ENCODE data around the genes C2orf66 and FTCDNL1.

- RRBS, result no CpG with 5 or more reads among the region's 2 CpGs
Observed at GRCh38 chr2:196276081-196276347, 104.6 kb upstream of the STK17B start.

DNA sequence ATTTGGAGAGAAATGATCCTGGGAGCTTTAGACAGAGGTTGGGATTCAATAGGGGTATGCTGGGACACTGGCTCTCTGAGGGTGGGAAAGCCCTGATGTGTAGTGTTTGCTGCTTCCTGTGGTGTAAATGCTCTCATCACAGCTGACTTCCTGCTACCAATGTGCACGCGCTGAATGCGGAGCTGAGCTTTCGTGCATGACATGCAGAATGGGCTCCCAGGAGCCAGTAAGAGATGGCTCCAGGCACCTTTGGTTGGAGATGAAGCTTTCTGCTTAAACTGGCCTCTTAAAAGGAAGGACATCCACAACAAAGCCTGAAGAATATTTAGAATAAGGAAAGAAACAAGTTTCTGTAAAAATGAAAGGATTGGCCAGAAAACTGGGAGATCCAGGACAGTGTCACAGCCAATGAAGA lies 177.9 kb downstream of the HECW2 start:
- RRBS, result no CpG with 5 or more reads among the region's 4 CpGs

- RRBS, result no CpG with 5 or more reads among the region's 4 CpGs
Observed at GRCh38 chr2:196641395-196641775, 1.9 kb downstream of the CCDC150 start.

DNA sequence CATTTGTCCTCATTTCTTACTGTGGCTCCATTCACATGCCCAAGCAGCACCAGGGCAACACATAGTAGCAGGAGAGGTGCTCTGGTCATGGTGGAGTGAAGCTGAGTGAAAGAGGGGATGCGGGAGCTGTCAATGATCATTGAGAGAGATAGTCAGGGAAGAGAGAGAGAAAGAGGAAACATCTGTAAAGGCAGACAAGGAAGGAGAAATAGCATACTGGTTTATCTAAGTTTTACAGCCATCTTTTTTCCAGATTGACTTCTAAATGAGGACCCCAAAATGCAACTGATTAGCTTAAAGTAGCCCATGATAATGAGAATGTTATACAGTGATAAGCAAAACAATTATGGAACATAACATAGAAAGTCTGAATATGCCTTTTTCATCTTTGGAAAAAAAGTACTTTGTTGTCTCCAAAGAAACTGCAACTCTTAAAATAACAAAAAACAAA lies at the start of gene C2orf66:
TSS of gene C2orf66 (minus strand) at position 108 of the 451 bp plus-strand sequence.
- RRBS, result no CpG with 5 or more reads among the region's 1 CpG

- RRBS, result no CpG with 5 or more reads among the region's 3 CpGs
Observed at GRCh38 chr2:196959948-196960407, 33.5 kb upstream of the PGAP1 start.

- RRBS, result no CpG with 5 or more reads among the region's 7 CpGs
Observed at GRCh38 chr2:196987606-196988516, 61.4 kb upstream of the PGAP1 start.

DNA sequence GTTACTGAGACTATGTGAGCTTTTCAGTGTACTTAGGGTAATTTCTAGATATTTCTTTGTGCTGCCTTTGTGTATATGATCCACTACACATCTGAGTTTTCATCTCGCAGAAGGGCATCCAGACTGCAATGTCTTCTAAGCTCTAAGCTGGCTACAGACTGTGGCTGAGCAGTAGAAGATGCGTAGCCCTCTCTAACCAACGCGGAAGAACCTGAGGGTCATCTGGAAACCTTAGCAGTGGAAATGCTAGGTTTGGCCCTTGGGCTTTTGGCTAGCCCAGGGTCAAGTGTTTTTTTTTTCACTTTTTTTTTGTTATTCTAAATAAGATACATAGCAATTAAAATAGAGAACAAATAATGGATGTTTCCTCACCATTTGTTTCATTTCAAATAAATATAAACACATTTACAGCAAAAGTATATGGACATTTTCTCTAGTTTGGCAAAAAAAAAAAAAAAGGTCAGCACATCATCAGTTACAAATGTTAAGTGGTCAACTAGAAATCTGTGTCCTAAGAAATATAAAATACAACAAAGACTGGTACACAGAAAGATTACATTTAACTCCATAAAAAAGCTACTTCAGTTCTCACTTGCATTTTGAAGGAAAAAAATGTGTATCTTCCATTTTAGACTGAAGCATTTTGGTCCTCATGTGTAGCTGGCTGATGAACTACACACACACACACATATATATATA lies 62.5 kb upstream of the PGAP1 start:
- RRBS, result no CpG with 5 or more reads among the region's 4 CpGs

- RRBS, result no CpG with 5 or more reads among the region's 5 CpGs
Observed at GRCh38 chr2:197077523-197077907, 151.0 kb upstream of the PGAP1 start.

DNA sequence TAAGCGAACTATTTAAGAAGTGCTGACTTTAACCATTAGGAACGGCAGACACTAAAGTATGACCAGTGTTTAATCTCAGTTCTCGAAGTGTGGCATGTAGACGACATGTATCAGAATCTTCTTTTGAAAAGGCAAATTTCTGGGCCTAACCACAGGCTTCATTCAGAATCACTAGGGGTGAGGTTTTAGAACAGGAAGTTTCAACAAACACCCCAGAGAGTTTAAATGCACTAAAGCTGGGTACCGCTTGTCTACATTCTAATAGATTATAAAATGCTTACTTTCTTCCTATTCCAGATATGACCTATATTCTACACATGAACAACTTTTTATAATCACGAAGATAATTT lies 180.2 kb downstream of the ANKRD44 start:
- RRBS, result no CpG with 5 or more reads among the region's 6 CpGs

DNA sequence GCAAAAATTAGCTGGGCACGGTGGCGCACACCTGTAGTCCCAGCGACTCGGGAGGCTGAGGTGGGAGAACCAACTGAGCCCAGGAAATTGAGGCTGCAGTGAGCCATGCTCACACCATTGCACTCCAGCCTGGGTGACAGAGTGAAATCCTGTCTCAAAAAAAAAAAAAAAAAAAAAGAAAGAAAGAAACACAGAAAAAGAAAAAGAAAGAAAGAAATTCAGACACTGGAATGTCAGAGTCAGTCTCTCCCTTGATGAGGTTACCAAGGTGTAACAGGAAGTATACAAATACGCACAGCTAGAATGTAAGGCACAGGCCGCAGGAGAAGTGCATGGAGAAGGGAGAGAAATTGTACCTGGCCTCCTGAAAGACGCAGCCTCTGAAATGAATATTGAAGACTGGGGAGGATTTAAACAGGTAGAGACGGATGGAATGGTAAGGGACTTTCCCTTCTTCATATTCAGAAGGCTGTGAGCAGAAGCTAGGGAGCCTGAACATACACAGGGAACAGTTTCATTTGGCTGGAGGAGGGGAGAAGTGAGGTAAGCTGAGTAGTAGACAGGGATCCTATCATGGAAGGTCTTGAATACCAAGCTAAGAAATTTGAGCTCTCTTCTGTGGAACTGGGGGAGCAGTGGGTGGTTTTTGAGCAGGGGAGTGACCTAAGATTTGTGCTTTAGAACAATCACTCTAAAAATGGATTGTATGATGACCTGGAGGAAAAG lies 112.8 kb downstream of the ANKRD44 start:
- RRBS, result no CpG with 5 or more reads among the region's 8 CpGs

DNA sequence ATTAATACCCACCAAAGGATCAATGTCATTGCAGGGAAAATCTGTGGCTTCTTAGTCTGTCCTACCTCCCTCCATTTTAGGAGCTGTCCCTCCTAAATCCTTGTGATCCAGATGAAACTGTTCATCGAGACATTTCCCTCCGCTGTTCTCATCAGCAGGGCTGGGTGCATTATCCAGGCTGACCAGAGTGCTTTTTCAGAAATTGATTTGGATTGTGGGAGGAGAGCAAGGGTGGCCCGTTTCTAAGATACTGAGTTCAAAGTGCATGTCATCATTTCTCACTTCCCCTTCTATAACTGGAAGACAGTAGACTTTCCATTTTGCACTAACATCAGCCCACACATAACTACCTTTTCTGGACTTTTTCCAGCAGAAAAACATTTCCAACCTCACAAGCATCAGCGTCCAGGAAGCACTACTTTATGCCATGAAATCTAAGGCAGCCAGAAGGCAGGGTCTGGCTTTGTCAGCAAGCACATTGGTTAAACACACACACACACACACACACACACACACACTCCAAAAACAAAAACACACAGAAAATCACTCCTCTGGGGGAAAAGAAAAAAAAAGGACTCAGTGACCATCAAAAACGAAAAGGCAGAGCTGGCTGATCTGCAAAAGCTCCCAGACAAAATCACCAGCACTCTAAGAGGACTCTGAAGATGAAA lies 94.1 kb downstream of the ANKRD44 start:
- RRBS, result no CpG with 5 or more reads among the region's 5 CpGs

GRCh38 chr2:197309610-197310545 lies 702 bp downstream of the ANKRD44 start:
- RRBS, result 1% methylated on average over 31 of the region's 86 CpGs

DNA sequence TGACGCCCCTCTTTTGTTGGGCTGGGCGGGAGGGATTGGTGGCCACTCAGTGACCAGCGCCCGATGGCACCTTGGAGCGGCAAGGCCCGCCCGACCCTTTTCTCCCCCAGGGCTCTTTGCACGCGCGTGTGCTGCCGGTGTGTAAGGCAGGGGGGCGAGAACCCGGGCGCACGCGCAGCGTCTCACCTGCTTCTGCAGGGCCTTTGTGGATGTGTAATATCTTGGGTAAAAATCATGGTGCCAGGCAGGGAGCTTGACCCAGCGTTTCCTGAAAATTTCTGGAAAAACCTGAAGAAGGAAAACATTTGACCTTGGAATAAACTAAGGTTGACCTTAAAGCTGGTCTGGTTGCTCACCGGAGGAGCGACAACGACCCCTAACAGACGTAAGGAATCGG lies 321 bp downstream of the HSPE1 start:
- RRBS, result no CpG with 5 or more reads among the region's 23 CpGs

- RRBS, result no CpG with 5 or more reads among the region's 4 CpGs
Observed at GRCh38 chr2:197503697-197504104, 3.5 kb downstream of the HSPE1 start.

GRCh38 chr2:197673010-197673469 lies 2.3 kb downstream of the RFTN2 start:
- RRBS, result 38% methylated on average over 2 of the region's 3 CpGs

DNA sequence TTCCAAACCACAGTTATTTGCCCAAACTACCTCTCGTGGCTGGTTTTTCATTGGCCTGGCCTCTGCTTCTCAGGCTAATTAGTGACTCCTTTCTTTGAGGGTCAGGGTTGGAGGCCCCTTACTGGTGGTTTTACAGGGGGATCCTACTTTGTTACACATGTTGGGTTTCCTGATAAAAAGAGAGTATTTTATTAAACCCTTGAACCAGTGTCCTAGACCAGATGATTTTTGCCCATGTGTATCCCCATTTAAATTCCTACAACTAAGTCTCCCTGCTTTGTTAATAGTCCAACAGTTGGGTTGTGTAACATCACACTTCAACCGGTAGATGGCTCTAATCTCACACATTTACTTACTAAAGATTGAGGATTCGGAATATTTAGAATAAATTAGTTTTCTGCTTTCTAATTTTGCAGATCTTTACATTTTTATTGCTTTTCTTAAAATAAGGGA lies 2.3 kb downstream of the MARS2 start:
- RRBS, result no CpG with 5 or more reads among the region's 3 CpGs

DNA sequence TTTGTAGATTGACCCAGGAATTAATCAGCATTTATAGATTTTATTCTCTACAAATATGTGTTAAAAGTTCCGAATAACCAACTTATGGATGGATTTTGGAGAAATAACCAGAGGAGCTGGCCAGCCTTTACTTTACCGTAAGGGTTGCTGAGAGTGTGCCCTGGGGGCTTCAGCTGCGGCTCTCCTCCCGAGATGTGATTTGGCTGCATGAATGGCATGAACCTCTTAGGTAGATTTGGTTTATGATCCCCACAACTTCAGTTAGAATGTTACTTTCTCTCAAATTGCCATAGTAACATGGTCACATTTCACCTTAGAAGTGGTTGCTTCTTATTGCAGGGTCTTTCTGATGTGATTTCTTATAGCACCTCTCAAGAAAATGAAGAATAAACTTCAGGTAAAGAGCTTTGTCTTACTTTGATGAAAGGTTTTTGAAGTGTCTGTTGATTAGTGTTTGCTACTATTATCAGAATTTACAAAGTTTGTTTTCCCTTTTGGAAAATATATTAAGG lies 5.6 kb downstream of the PLCL1 start:
- RRBS, result no CpG with 5 or more reads among the region's 4 CpGs

DNA sequence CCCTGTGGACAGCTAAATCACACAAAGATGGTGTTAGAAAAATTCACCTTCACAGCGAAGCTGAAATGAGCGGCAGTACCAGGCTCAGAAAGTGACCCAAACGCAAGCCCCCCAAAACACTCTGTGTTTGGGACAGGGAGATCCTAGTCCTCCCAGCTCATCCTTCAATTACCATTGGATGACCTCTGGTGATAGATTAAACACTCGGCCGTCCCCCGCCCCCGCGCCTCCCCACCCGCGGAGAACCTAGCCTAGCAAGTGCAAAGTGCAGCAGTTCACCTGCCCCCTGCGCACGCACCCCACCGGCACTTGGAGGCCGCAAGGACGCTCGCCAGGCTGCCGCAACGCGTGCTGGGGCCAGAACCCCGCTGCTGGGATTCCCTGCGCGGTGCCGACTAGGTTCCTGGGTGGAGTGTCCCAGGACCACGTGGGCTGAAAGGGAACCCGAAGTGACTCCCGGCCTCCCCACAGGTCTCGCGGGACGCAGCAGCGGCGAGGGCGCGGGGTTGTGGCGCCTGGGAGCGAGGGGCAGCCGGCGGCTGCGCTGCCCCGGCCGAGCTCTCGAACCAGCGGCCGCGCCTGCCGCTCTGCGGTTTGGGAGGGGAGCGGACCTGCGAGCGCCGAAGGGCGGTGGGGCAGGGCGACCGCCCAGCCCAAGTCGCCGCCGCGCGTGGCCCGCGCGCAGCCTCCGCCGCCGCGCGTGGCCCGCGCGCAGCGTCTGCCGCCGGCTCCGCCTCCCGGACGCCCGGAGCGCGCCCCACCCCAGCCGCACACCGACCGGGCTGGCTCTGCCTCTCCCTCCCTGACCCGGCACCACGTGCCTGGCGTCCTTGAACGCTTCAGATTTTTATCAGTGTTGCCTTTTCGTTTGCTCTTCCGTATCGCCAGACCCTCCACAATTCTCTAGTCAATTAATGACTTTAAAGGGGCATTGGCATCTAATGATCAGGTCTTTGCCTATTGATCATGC lies at the start of gene FTCDNL1:
TSS of gene FTCDNL1 (minus strand) at position 732 of the 970 bp plus-strand sequence.
- RRBS, result 2% methylated on average over 10 of the region's 88 CpGs

DNA sequence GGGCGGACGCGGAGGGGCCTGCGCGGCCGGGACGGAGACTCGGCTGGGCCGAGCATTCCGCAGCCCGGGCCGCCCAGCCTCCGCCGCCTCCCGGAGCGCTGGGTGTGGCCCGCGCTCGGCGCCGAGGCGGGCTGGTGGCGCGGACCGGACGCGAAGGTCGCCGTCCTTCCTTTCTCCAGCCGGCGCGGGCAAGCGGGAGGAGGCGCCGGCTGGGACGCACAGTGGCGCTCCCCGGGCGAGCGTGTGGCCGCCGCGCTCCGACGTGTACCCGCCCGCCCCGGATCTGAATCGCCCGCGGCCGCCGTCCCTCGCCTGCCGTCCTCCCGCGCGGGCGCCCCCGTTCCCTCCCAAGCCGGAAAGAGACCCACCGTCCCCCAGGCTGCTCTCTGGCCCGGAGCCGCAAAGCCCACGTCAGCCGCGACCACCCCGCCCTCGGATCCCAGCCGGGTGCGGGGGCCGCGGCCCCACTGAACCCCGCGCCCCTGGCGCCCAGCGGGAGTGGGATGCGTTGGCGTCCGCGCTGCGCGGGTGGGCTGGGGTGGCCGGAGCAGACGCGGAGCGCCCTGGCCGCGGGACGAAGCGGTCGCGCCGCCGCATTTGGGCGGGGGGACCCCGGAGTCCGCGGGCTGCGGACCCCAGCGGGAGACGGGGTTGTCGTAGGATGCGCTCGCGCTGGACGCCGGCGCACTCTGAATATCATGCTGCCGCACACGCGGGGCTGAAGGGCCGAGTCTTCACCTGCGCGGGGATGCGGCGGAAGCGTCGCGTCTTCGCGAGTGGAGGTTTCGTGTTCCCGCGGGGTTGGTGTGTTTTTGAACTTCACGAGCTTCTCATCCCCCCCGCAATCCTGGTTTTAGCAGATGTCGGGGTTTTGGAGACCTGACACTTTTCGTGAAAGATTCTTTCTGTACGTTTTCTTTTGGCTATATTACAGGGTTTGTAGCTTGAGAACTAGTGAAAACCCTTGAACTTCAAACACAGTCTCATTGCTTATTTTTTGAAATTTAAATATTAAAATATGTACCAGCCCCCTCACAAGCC lies 799 bp downstream of the SPATS2L start:
- RRBS, result 1% methylated on average over 83 of the region's 130 CpGs

DNA sequence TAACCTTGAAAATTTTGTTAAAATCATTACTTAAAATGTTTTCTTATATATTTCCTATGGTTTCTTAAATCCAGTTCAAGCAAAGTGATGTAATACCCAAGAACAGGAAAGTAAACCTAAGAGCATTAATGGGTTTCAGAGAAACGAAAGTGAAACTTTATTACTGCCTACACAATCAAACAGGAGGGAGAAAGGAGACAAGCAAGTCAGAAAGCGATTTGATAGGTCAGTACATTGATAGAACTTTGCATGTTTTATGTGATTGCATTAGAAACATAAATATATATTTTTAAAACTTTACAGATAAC lies 77.3 kb downstream of the SPATS2L start:
- RRBS, result no CpG with 5 or more reads among the region's 2 CpGs

Data from cardiac fibroblast (primary cell).